Thyroid gland (tissue), 7 donors: Measurements from ENCODE around the gene NTN4.

GRCh38 chr12:93740789-93741486 lies 63.8 kb downstream of the CRADD start:
- PRO-cap, 2 experiments: no peak in any of the 2 experiments
- RAMPAGE, long total RNA, 5 experiments: no peak in any of the 5 experiments

DNA sequence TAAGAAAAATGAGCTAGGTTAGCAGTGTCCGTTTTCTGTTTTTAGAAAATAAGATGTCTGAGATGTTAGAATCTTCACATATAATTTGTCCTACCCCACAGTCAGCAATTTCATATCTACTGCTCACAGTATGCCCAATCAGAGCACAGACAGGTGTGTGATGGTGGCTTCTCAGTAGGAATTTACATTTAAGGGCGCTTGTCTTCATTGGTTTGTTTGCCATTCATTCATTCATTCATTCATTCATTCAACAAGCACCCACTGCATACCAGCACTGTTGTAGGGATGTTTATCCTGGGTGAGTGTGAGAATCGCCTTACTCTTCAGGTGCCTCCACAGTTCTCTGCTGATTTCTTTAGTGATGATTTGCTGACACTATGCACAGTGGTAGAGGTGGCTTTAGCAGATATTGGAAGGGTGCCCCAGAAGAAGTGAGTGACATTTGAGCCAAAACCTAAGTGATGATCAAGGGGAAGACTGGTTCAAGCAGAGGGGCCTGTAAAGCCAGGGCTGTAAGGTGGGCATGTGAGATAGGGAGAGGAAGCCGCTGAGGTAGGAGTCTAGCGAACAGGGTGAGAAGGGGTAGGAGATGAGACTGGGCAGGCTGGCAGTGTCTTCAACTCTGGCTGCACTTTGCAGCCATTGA lies 83.4 kb downstream of the CRADD start:
- PRO-cap, 2 experiments: no peak in any of the 2 experiments
- RAMPAGE, long total RNA, 5 experiments: no peak in any of the 5 experiments

- PRO-cap, 2 experiments: no peak in any of the 2 experiments
- RAMPAGE, long total RNA, 5 experiments: no peak in any of the 5 experiments
Measured at GRCh38 chr12:93775114-93775606, 98.0 kb downstream of the CRADD start.

DNA sequence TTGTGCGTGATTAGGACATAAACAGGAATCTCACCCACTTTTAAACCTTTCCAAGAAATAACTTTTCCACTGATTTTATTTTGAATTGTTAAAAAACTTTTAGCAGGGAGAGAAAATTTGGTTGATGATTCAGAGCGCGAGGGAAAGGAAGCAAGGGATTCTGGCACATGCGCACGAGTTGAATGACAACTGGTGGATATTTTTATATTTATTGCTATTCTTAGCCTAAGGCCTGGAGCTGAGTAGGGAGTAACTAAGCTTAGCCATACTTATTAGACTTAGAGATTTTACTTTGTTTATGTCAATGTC lies 101.0 kb downstream of the CRADD start:
- PRO-cap, 2 experiments: peak in 1 of 2 experiments; most common plus-strand start position 235 of the sequence (in 1); most common minus-strand start position 152 of the sequence (in 1)
- RAMPAGE, long total RNA, 5 experiments: no peak in any of the 5 experiments

DNA sequence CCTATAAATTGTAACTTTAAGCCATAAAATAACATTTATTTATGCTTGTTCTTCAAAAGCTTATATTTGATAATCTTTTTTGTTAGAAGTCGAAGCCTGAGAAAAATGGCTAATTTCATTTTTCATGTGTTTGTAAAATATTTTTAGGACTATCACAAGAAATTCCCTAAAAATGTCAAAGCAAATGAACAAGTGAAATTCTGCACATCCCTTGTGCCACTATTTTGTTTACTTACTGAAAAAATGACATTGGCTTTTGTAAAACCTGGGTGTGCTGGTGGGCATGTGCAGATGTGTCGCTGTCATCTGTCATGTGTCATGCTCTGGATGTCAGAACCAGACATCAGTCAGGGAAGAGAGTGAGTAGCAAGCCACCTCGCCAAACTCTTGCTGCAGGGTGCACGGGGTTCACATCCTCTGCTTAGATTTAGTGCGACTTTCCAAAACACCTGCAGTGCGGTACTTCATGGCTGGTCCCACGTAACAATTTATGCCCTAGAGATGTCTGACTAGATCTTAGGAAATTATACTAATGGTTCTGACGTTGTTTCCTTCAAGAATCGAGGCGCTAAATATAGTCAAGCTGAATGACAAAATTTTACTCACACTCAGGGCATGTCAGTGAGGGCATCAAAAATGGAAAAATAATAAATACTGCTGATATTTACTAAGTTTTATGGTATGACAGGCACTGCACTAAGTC lies 106.6 kb downstream of the CRADD start:
- PRO-cap, 2 experiments: no peak in any of the 2 experiments
- RAMPAGE, long total RNA, 5 experiments: no peak in any of the 5 experiments

- PRO-cap, 2 experiments: peak in 2 of 2 experiments; most common plus-strand start chr12:93785461 (in 1); most common minus-strand start chr12:93785341 (in 1)
- RAMPAGE, long total RNA, 5 experiments: no peak in any of the 5 experiments
Measured at GRCh38 chr12:93785214-93785687, 108.1 kb downstream of the CRADD start.

- PRO-cap, 2 experiments: peak in 1 of 2 experiments; most common plus-strand start chr12:93955088 (in 1); most common minus-strand start chr12:93954900 (in 1)
- RAMPAGE, long total RNA, 5 experiments: no peak in any of the 5 experiments
Measured at GRCh38 chr12:93954802-93955316, 193.5 kb upstream of the PLXNC1 start.

DNA sequence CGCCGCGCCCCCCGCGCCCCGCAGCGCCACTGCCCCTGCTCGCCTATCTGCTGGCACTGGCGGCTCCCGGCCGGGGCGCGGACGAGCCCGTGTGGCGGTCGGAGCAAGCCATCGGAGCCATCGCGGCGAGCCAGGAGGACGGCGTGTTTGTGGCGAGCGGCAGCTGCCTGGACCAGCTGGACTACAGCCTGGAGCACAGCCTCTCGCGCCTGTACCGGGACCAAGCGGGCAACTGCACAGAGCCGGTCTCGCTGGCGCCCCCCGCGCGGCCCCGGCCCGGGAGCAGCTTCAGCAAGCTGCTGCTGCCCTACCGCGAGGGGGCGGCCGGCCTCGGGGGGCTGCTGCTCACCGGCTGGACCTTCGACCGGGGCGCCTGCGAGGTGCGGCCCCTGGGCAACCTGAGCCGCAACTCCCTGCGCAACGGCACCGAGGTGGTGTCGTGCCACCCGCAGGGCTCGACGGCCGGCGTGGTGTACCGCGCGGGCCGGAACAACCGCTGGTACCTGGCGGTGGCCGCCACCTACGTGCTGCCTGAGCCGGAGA lies 691 bp downstream of the PLXNC1 start:
- PRO-cap, 2 experiments: no peak in any of the 2 experiments
- RAMPAGE, long total RNA, 5 experiments: no peak in any of the 5 experiments

DNA sequence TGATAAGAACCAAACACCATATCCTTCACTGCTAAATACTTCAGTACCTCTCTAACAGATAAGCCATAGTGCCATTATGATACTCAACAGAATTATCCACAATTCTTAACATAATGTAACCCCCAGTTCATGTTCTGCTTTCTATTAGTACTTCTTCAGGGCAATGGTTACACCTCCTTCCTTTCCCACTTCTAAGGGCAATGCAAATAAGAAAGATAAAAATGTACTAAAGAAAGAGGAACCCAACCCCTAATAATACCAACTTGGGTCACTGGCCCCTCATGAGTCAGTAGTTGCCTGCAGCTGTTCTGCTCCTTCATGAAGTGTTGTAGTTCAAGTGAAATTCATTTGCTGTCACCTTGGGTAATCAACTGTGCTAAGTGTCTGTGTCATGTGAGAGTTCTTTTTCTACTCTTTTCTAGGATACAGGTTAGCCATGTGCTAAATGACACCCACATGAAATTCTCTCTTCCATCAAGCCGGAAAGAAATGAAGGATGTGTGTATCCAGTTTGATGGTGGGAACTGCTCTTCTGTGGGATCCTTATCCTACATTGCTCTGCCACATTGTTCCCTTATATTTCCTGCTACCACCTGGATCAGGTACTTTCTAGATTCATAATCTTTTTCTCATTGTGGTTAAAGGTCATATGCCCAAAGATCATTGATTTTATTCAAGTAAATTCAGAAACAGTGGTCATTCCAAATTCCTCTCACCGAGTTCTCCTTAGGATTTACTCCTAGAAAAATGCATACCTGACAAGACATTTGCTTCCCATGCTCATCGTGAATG lies 91.9 kb downstream of the PLXNC1 start:
- PRO-cap, 2 experiments: no peak in any of the 2 experiments
- RAMPAGE, long total RNA, 5 experiments: no peak in any of the 5 experiments

- PRO-cap, 2 experiments: no peak in any of the 2 experiments
- RAMPAGE, long total RNA, 5 experiments: no peak in any of the 5 experiments
Measured at GRCh38 chr12:94389206-94389715, 70.4 kb downstream of the CEP83 start.

- PRO-cap, 2 experiments: no peak in any of the 2 experiments
- RAMPAGE, long total RNA, 5 experiments: no peak in any of the 5 experiments
Measured at GRCh38 chr12:94689674-94689984, 39.3 kb upstream of the TMCC3 start.

- PRO-cap, 2 experiments: no peak in any of the 2 experiments
- RAMPAGE, long total RNA, 5 experiments: no peak in any of the 5 experiments
Measured at GRCh38 chr12:95173313-95174203, 43.7 kb downstream of the FGD6 start.

DNA sequence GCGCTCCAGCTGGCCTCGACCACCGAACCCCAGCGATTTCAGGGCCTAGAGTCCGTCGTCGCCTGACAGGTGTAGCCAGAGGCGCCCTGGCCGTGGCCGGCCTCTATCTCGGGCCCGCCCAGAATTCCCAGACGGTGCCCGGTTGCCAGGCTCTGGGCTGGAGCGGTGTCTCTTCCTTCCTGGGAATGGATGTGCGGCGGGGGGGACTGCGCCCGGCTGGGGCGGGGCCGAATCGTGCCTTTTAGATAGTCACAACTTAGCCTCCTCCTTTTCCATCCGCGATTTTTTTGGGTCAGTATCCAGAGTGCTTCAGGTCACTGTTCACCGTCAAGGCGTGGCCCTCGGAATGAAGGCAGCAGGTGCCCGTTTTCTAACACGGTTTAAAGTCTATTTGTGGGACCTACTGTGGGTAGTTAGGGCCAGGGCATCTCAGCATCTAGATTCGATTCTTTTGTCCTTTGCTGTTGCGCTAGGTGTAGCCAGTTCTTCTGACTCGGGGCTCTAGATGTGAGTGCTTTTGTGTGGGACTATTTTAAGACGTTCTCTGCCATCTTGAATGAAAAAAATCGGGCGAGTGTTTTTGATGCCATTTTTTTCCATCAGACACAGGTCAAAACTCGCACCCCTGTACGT lies 496 bp downstream of the VEZT start:
- PRO-cap, 2 experiments: peak in 2 of 2 experiments; most common plus-strand start position 295 of the sequence (in 2); most common minus-strand start position 558 of the sequence (in 2)
- RAMPAGE, long total RNA, 5 experiments: start-site peak on the plus strand in 3 of 5 experiments, centred at positions 273 to 295 of the sequence, 21 to 37 reads per replicate

DNA sequence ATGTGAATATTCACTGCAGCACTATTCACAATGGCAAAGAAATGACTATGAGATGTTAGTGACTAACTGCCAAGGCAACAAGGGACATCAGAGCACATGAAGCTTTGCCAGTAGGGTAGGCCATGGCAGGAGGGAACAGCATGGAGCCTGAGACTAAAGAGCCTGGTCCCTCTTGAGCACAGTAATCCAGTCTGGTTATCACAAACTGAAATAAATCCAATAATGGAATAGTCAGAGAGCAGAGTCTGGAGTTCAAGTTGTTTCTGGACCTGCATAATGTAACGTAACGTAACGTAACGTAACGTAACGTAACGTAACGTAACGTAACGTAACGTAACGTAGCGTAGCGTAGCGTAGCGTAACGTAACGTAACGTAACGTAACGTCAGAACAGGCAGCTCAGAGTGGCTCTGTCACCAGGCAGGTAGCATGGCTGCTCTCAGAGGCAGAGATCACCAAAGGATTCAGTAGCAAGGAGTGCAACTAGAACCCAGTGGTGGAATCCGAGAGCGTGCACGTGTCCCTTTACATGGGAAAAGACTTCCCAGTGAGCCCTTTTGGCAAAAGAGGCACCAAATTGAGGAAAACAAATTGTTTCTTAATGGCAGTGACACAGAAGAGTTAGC lies 85.7 kb upstream of the USP44 start:
- PRO-cap, 2 experiments: no peak in any of the 2 experiments
- RAMPAGE, long total RNA, 5 experiments: no peak in any of the 5 experiments

GRCh38 chr12:95658179-95659069 lies 107.1 kb upstream of the USP44 start:
- PRO-cap, 2 experiments: no peak in any of the 2 experiments
- RAMPAGE, long total RNA, 5 experiments: no peak in any of the 5 experiments

DNA sequence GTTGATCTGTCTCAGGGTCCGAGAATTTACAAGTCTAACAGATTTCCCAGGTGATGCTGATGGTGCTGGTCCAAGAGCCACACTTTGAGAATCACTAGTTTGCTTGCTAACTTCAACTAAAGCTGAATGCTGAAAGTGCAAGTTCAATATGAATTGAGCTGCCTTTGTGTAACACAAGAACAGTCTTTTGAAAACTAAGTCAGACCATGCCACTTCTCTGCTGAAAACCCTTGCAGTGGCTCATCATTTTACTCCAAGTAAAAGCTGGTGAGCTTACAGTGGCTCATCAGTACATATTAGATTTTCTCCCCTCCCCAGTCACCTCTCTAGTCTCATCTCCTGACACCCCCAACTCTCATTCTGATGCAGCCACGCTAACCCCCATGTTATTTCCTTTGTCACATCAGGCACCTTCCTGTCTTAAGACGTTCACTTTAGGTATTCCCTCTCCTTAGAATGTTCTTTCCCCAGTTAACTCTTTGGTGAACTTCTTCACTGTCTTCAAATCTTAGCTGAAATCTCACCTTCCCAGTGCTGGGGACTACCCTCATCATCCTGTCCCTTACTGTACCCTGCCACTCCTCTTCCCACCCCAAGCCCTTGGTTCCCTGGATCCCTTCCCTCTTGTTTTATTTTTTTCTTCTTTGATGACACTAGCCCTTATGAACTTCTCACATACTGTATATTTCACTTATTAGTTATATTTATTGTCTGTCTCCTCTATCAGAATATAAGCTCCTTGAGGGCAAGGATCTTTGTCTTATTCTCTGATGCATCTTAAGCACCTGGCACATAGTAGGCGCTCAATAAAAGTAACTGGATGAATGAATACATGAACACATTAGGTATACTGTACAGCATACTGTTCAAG lies 83.4 kb downstream of the NTN4 start:
- PRO-cap, 2 experiments: no peak in any of the 2 experiments
- RAMPAGE, long total RNA, 5 experiments: no peak in any of the 5 experiments

DNA sequence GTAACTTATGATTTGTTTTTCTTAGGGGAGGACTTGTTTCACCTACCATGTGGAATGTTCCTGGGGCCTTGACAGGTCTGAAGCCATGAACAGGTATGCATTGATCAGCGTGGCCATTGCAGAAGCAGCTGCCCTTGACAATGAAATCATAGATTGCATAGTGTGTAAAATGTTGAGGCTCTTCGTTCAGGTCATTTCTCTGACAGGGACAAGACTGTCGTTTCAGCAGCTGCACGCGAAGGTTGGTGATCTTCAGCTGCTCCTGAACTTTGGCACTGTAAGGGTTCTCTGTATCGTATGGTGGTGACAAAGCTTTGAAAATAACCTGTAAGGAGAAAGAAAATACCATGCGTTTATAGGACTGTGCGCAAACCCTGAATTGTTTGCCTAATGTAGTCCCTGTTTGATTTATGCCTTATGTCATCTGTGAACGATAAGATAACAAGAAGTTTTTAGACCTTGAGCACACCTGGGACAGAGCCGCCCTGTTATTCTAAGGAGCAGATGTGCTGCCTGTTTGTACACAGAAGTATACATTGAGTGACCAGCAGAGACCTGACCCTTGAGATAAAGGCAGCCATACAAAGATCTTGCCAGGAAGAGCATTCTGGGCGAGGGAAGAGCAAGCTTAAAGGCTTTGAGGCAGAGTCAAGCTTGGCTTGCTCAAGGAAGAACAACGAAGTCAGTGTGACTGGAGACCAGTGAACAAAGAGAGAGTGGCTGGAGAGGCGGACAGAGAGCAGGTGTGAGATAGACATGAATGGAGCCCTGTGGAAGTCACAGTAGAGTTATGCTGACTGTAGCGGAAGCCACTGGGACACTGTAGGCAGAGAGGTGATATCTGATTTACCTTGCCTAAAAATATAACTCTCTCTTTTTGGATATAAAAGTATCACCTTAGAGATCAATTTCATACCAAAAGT lies 52.5 kb downstream of the NTN4 start:
- PRO-cap, 2 experiments: no peak in any of the 2 experiments
- RAMPAGE, long total RNA, 5 experiments: no peak in any of the 5 experiments

- PRO-cap, 2 experiments: no peak in any of the 2 experiments
- RAMPAGE, long total RNA, 5 experiments: no peak in any of the 5 experiments
Measured at GRCh38 chr12:95755271-95755879, 35.2 kb downstream of the NTN4 start.

DNA sequence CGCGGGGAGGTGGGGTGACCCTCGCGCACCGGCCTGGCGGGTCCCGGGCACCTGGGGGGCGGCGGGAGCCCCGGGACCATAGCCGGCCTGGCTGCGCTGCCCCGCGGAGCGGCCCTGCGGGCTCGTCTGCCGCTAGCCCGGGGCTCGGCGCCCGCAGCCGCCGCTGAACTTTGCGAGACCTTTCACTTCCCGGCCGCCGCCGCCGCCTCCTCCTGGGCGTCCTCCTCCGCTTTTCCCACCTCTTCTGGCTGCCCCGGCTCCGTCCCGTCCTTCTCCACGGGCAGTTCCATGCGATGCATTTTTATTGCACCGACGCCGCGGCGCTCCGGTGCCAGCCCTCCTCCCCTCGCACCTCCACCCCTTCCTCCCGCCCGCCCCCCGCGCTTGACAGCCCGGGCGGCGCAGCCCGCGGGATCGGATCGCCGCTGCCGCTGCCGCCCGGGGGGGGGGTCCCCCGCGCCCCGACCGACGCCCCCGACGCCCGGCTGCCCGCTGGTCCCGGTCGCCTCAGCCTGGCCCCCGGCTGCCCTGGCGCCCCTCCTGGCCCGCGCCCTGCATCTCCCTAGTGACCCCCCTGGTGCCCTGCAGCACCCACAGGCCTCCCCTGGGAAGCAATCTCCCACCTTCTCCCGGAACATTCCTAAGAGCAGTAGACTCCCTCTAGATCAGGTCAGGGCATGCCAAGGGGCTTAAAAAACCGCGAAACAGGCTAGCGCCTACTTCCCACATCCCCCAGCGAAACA lies at the start of gene NTN4:
Gene NTN4, minus strand, starts transcription at position 276 of the 743 bp plus-strand sequence.
- PRO-cap, 2 experiments: peak in 2 of 2 experiments; most common plus-strand start position 388 of the sequence (in 1); most common minus-strand start position 276 of the sequence (in 2)
- RAMPAGE, long total RNA, 5 experiments: start-site peak on the minus strand in 1 of 5 experiments, centred at position 336 of the sequence, 6 reads per replicate

- PRO-cap, 2 experiments: no peak in any of the 2 experiments
- RAMPAGE, long total RNA, 5 experiments: no peak in any of the 5 experiments
Measured at GRCh38 chr12:95991338-95992325, 4.5 kb downstream of the HAL start.